ENCODE results near the genes TK1 and BIRC5.

DNA sequence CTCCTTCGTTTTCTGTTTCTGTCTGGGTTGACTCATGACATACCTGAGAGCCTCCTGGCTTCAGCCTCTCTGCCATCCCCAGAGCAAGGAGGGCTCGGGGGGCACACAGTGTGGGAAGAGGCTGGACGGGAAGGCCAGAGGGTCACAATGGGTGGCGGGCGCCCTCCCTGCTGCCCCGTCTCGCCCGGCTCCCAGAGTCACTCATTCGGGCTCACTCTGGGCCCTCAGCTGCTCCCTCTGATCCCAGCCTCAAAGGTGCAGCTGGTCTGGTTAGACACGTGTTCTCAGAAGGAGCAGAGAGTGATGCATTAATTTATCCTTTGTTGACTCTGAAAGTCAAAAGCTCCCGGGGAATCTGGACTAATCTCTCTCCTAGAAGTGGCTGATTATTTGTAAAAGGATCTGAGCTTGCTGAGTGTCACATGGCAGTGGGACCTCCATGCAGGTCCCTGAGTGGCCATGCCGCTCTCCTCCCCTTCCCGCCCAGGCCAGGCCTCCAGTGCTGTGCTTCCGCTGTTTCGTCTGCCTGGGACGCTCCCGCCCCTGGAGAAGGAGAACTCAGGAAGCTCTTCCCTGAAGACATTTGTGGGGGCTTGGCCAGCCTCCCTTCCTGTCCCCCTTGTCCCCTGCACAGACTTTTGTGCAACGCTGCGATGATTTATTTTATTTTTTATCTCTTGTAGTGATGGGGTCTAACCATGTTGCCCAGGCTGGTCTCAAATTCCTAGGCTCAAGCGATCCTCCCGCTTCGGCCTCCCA, 52.9 kb upstream of the SEPTIN9 start:
- RRBS: no CpG with 5 or more reads among the region's 22 CpGs

DNA sequence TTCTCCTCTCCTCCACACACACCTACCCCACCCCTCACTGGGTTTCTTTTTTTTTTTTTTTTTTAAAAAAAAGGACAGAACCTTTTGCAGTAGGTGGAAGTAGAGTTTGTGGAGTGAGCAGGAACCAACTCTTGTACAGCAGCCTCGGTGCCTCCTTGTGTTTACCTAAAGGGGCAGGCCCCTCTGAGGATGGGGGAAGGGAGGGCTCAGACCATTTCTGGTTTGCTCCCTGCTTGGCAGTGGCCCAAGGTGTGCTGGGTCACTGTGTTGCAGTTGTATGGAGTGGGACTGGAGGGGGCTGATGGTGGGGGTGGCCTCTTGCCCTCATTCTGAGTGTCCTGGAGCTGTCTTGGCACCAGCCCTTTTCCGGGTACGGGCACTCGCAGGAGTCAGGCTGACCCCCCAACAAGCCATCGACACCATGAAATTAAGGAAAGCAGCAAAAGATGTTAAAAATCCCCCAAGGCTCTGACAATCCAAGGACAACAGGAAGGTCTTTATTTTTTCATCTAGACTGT, 1.9 kb downstream of the SEPTIN9 start:
- RRBS: no CpG with 5 or more reads among the region's 5 CpGs

DNA sequence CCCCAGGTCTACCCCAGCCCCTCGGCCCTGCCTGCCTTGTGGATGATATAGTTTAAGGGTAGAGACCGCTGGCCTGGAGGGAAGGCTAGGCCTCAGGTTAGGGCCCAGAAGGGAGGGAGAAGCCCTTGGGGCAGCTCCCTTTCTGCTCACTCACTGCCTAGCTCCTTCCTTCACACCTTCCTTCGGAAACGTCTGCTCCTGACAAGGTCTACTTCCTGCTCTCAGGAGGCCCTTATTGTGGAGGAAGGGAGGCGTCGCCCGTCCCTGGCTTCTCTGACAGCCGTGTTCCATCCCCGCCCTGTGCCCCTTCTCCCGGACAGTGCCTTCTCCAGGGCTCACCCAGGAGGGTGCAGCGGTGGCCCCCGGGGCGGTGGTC, 91.0 kb downstream of the SEPTIN9 start:
- RRBS: 3% methylated on average over 3 of the region's 13 CpGs

- RRBS: no CpG with 5 or more reads among the region's 10 CpGs
Observed at GRCh38 chr17:77422117-77422524, 140.8 kb downstream of the SEPTIN9 start.

GRCh38 chr17:77440381-77440974, 159.2 kb downstream of the SEPTIN9 start:
- RRBS: no CpG with 5 or more reads among the region's 17 CpGs

DNA sequence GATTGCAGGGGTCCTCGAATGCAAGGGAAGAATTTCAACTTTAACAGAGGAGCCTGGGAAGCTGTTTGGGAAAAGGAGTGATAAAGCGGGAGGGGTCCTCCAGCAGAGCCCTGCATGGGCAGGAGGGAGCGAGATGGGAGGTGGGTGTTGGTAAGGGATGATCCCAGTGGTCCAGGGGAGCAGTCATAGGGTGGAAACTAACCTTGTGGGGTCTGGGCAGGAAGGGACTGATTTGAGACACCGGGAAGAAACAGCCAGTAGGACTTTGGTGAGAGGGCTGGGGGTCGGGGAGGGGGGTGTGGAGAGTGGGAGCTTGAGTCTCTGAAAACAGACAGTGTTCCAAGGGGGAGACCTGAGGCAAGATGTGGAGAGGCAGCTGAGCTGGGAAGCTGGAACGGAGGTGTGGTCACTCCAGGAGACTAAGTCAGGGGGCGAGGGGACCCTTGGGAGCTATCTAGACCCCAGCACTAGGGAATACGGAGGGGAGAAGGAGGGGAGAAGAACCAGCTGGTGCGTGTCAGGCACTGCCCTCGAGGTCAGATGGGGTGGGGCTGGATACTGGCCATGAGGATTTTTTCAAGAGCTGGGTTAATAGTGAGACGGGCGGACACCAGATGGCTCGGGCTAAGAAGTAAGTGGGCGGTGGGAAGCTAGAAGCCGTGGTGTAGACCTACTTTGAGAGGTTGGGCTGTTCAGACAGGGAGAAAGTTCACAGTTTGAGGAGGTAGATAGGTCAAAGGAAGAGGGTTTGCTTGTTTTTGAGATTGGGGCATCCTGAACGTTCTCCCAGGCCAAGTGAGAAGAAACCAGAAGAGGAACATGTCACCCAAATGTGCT, 163.1 kb downstream of the SEPTIN9 start:
- RRBS: no CpG with 5 or more reads among the region's 16 CpGs

DNA sequence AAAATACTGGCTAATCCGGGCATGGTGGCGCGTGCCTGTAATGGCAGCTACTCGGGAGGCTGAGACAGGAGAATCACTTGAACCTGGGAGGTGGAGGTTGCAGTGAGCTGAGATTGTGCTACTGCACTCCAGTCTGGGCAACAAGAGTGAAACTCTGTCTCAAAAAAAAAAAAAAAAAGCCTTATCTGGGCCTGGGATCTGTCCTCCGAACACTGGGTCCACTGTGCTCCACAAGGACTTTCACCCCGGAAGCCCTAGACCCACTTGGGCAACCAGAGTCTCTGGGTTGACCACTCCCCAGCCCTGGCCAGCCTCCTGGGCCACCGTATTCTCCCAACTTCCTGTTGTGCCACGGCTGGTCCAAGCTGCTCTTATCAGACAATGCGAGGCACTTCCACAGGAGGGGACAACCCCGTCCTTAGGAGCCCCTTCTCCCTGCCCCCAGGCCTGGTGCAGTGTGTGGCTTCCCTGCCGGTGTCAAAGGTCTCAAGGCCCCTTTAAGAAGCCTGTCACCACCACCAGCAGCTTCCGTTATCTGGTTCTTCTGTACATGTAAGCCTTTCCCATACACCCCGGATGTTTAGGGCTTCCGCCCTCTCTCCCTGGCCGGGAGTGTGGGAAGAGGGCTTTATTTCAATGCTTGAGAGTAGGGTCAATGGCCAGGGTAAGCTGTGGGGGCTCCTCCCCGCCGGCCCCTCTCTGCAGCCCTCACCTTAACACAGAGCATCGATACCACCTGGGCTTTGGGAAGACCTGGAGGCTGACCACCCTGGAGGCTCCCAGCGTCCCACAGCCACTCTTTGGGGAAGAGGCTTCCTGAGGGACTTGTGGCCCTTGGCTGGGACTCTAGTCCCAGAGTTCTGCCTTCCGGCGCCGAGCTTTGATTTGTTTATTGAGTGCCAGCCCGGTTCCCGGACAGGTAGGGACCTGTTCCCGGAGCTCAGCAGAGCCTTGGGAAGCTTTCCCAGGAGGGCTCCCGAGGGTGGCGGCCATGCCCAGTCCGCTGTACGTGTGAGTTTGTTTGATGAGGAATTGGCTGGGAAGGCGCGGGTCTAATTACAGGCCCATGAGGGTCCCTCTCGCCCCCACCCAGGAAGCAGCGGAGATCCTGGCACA, 172.5 kb downstream of the SEPTIN9 start:
- RRBS: 9% methylated on average over 1 of the region's 33 CpGs

GRCh38 chr17:77738779-77739261, 219.7 kb upstream of the TNRC6C start:
- RRBS: no CpG with 5 or more reads among the region's 4 CpGs

- RRBS: 1% methylated on average over 25 of the region's 59 CpGs
Observed at GRCh38 chr17:78131876-78132713, 1.5 kb downstream of the TMC8 start.

GRCh38 chr17:78145102-78145997, 835 bp upstream of the C17orf99 start:
- RRBS: 92% methylated on average over 5 of the region's 26 CpGs

DNA sequence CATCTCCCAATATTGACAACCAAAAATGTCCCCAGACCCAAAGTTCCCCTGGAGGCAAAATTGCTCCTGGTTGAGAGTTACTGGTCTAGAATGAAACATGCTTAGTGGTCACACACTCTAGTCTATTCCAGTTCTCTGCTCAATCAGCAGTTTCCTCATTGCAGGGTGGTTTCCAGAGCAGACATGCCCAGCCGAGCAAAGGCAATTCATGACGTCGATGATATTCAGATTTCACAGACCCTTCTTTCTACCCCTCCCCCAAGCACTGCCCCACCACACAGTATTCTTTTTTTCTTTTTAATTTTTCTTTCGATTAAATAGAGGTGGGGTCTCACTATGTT, 9.0 kb downstream of the C17orf99 start:
- RRBS: no CpG with 5 or more reads among the region's 4 CpGs

DNA sequence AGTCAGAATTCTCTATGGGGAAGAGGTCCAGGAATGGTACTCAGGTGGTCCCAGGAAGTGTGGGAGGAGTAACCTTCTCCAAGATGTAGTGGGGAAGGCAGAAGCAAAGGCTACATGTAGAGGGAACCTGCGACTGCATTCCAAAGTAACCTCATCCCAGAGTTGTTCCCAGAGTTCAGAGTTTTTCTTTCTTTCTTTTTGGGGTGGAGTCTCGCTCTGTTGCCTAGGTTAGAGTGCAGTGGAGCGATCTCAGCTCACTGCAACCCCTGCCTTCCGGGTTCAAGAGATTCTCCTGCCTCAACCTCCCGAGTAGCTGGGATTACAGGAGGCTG, 1.5 kb downstream of the TK1 start:
- RRBS: no CpG with 5 or more reads among the region's 5 CpGs

GRCh38 chr17:78186639-78187726, at the start of gene TK1:
TK1 (minus strand) TSS chr17:78187052.
- RRBS: under 1% methylated on average over 14 of the region's 60 CpGs

DNA sequence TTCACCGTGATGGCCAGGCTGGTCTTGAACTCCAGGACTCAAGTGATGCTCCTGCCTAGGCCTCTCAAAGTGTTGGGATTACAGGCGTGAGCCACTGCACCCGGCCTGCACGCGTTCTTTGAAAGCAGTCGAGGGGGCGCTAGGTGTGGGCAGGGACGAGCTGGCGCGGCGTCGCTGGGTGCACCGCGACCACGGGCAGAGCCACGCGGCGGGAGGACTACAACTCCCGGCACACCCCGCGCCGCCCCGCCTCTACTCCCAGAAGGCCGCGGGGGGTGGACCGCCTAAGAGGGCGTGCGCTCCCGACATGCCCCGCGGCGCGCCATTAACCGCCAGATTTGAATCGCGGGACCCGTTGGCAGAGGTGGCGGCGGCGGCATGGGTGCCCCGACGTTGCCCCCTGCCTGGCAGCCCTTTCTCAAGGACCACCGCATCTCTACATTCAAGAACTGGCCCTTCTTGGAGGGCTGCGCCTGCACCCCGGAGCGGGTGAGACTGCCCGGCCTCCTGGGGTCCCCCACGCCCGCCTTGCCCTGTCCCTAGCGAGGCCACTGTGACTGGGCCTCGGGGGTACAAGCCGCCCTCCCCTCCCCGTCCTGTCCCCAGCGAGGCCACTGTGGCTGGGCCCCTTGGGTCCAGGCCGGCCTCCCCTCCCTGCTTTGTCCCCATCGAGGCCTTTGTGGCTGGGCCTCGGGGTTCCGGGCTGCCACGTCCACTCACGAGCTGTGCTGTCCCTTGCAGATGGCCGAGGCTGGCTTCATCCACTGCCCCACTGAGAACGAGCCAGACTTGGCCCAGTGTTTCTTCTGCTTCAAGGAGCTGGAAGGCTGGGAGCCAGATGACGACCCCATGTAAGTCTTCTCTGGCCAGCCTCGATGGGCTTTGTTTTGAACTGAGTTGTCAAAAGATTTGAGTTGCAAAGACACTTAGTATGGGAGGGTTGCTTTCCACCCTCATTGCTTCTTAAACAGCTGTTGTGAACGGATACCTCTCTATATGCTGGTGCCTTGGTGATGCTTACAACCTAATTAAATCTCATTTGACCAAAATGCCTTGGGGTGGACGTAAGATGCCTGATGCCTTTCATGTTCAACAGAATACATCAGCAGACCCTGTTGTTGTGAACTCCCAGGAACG, at the start of gene BIRC5:
TSS of gene BIRC5 (plus strand) at position 315 of the 1,137 bp plus-strand sequence.
- RRBS: 2% methylated on average over 4 of the region's 67 CpGs

DNA sequence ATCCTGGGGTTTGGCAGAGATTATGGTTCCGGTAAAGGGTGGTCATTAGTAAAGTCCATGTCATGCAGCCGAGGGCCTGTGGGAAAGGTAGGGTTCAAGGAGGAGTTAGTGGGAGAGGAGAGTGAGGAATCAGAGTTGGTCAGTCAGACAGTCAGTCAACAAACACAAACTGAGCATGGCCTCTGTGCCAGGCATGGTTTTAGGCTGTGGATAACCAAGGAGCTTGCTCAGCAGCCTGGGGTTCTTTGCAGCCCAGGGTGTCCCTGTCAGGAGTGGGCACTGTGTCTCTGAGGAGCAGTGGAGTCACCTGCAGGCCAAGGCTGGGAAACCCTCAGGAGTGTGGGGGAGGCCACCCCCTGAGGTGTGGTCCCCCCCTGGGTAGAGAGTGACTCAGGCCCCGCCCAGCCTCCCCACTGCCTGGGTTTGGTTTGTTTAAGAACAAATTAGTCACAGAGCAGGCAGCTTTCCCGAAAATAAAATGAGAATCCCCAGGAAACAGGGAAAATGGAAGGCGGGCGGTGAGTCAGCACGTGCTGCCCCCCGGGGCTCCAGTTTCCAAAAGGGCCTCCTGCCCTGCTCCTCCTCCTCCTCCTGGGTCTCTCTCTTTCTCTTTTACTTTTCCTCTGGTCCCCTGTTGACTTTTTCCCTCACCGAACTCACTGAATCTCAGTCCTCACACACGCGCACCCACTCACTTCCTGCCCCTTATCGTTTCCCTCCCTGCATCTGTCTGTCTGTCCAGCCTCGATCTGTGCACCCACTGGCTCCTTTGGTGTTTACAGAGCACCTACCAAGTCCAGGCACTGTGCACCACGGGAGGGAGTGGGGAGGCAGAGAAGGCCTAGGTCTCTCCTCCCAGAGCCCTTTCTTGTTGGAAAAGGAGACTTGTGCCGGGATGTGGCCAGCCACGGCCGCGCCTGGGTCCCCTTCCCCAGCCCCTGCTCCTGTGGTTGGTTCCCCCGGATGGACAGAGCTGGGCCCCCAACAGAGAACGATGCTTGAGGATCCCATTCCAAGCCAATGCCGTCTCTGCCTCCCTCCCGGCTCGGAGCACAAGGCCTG, 44.3 kb downstream of the SOCS3 start:
- RRBS: 69% methylated on average over 8 of the region's 23 CpGs

- RRBS: no CpG with 5 or more reads among the region's 3 CpGs
Observed at GRCh38 chr17:78342947-78343155, 17.0 kb downstream of the SOCS3 start.

DNA sequence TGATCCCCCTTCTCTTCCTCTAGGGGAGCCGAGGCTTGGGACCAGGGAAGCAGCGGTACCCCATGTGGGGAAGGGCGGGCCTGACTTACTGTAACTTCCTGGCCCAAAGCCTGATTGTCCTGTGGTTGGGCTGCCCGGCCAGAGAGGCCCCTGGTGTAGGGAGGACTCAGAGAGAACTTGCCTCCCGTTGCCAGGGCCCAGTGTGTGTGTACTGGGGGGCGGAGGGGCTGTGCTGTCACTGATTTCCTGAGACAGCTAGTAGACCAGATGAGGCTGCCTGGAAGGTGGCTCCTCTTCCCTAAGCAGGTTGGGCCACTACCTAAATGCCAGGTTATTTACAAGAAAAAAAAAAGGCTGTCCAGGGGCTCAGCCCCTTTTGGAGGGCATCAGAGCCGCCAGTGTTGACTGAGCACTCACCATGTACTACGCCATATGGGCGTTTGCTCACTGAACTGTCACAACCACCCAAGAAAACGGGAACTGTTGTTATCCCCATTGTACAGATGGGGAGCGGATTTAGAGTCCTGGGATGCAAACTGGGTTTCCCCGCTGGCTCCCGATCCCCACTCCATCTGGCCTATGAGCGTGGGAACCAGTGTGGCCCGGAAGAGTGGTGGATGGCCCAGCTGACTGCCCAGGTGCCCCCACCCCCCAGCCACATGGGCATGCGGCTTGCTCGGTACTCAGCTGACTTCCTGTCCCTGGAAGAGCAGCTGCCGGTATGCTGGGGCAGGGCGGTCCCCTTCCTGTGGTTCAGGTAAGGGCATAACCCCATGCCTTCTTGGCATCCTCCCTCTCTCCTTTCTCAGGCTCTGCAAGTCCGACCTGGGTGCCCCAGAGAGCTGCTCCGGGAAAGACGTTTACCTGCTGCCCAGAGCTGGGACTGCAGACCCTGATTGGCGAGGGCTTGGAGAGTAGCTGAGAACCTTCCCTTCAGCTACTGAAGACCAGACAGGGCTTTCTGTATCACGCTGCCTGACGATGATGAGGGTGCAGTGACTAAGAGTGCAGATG, 16.4 kb downstream of the SOCS3 start:
- RRBS: no CpG with 5 or more reads among the region's 25 CpGs

- RRBS: no CpG with 5 or more reads among the region's 6 CpGs
Observed at GRCh38 chr17:78411960-78412480, 33.6 kb downstream of the PGS1 start.

DNA sequence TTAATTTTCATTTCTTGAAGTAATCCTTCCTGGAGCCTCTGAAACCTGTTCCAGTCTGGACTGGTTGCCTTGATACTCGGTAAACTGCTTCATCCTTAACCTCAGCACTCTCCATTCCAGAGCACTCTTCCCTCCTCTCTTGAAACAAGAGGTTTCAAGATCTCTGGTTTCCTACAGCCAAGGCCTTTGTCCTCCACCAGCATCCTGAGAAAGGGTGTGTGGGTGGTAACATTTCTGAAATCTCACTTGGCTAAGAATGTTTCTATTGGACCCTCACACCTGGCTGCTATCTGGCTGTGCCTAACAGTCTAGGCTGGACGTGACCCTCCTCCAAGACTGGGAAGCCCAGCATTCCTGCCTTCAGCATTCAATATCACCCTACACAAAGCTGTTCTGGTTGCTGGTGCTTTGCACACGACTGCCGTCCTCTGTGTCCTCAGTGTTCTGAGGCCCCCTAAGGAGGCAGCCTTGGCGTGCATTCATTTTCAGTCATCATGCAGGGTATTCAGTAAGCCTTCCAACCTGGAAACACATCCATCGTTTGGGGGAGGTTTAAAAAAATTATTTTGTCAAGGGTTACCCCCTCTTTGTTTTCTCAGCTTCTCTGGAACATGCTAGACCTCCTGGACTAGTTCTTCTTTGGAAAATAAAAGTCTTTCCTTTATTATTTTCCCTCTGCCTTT, 99.6 kb downstream of the CYTH1 start:
- RRBS: no CpG with 5 or more reads among the region's 6 CpGs

DNA sequence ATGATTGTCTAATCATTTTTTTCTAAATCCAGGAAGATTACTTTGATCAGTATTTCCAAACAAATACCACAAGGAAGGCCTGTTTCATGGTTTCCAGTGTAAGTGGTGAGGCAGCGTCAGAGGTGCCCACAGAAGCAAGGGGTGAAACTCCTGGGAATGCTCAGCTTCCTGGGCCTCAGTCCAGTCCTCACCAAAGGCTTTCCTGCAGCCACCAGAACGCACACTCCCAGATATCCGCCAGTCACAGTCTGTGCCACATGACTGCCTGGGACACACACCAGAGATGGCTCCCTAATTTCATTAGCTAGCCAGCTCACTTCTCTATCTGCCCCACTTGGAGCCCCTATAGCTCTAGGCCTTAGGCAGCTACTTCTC, 77.1 kb downstream of the CYTH1 start:
- RRBS: no CpG with 5 or more reads among the region's 3 CpGs